BE2C (cell line): ENCODE measurements around a stretch of chr21.

DNA sequence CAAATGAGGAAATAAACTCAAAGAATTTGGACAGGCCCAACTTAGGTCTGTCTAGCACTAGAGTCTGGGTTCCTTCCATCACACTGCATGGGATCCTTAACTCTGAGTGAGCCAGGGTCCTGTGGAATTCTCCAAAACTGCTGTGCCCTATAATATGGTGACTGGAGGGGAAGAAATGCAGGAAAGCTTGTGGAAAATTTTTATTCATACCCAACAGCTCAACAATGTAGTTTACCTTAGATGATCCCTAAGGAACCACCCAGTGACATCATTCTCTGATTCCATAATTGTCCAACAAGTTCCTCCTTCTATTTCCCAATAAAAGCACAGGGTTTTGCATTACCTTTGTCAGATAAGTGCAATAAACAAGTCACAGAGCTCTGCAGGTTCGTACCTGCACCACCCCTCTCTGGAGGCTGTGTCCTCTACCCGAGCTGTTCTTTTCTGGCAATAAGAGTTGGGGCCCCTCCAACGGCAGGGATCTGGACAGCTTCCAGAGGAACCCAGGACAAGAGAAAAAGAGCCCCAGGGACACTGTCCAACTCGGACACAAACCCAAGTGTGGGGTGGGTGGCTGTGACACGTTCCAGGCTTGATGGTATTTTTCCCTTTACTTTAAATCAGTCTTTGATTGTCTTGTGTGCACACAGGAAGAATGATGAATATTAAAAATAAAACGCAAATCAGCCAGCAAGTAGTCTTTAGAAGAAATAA lies 38.9 kb downstream of the RCAN1 start:
- RRBS, result no CpG with 5 or more reads among the region's 6 CpGs

DNA sequence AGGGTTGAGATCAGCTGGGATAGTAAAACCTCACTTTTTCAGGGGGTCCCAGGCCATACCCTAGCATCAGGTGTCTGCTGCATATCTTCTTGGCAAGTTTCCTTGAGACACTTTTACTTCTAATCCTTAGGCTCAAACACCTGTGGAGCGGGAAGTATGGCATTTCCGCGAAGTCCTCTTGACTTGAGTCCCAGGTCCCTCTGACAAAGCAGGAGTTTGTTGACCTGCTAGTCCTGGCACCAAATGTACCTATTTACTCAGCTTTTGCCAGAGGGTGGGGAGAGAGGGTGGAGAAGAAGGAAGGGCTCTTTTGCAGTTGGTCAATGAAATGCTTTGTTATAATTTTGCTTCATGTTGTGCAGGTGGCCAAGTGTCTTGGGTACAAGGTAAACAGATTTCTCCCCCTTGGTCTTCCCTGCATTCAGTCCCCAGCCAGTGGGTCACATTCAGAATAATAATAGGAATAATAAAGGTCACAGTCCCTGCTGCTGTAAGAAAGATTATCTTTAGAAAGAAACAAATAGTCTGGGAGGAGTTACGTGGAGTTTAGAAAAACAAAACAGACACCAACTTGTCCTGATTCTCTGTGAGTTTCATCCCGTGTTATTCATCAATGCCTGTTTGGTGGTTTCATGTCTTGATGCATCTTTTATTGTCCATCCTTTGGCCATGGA lies 59.8 kb downstream of the CLIC6 start:
- RRBS, result no CpG with 5 or more reads among the region's 5 CpGs

GRCh38 chr21:34790893-34791728 lies 122.3 kb downstream of the CLIC6 start:
- RRBS, result no CpG with 5 or more reads among the region's 7 CpGs

- RRBS, result no CpG with 5 or more reads among the region's 3 CpGs
Measured at GRCh38 chr21:34803949-34804714, 135.3 kb downstream of the CLIC6 start.

GRCh38 chr21:34865448-34866123 lies 183.5 kb downstream of the RUNX1 start:
- RRBS, result no CpG with 5 or more reads among the region's 16 CpGs

GRCh38 chr21:34870906-34871820 lies 177.9 kb downstream of the RUNX1 start:
- RRBS, result no CpG with 5 or more reads among the region's 18 CpGs

GRCh38 chr21:35048215-35048647 lies 871 bp downstream of the RUNX1 start:
- RRBS, result no CpG with 5 or more reads among the region's 7 CpGs

GRCh38 chr21:35232388-35233134 lies 183.5 kb upstream of the RUNX1 start:
- RRBS, result no CpG with 5 or more reads among the region's 11 CpGs

- RRBS, result no CpG with 5 or more reads among the region's 5 CpGs
Measured at GRCh38 chr21:35469019-35469503, 420.0 kb upstream of the RUNX1 start.

- RRBS, result no CpG with 5 or more reads among the region's 10 CpGs
Measured at GRCh38 chr21:35499269-35499471, 450.1 kb upstream of the RUNX1 start.

DNA sequence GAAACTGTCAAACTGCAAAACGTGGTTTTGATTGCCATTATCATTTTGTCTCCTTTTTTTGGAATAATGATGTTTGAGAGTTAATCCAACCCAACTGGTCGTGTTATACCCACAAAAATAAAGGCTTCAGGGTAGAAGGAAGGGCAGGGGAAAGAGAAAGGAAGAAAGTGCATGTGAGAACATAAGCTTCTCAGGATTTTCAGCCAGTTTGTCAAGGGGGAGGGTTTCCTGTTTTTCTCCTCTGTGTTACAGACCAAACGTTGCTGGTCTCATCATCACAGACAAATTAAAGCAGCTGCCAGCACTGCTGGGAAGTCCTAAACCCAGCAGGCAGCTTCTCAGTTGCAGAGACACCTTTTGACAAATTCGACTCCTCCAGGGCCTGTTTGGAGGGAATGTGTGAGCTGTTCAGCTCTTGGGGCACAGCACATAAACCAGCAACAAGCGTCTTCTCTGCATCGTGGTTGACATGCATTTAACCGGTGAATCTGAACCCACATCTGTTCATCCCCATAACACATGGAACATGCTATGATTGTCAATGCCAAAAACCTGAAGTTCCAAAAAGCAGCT lies 454.5 kb upstream of the RUNX1 start:
- RRBS, result no CpG with 5 or more reads among the region's 7 CpGs

GRCh38 chr21:36141333-36142054 lies 6.6 kb downstream of the CBR3 start:
- RRBS, result no CpG with 5 or more reads among the region's 9 CpGs

DNA sequence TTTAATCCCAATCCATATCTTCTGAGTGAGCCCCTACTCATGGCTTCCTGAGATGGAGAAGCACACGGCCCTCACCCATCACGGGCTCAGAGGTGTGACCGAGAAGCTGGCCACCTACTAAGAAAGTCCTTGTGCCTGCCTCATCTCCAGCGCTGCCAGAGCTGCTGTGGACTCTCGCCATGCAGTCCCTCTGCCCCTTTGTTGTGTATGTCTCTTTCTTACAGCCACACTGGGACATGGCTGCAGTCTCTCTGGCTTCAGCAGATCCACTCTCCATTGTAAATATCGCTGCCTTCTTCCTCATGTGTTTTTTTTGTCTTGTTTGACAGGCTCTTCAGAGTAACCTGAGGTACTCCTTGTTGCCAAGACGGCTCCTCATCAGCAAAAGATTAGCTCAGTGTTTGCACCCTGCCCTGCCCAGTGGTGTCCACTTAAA lies 42.1 kb downstream of the DOP1B start:
- RRBS, result no CpG with 5 or more reads among the region's 7 CpGs

DNA sequence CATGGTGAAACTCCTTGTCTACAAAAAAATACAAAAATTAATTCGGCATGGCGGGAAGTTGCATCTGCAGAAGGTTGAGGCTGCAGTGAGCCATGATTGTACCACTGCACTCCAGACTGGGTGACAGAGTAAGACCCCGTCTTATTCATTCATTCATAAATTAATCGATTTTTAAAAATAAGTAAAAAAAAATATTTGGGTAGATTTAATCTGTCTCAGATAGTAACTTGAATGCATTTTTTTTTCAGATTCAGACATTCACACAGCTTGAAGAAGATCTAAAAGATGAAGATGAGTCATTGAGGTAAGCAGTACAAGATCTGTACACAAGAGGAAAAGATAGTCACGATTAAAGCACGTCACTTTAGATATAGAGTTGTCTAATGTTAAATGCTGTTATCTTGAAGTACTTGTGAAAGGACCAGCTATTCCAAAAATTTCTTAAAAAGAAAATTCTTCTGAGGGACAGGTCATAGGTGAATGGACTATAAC lies 31.4 kb upstream of the MORC3 start:
- RRBS, result no CpG with 5 or more reads among the region's 6 CpGs

DNA sequence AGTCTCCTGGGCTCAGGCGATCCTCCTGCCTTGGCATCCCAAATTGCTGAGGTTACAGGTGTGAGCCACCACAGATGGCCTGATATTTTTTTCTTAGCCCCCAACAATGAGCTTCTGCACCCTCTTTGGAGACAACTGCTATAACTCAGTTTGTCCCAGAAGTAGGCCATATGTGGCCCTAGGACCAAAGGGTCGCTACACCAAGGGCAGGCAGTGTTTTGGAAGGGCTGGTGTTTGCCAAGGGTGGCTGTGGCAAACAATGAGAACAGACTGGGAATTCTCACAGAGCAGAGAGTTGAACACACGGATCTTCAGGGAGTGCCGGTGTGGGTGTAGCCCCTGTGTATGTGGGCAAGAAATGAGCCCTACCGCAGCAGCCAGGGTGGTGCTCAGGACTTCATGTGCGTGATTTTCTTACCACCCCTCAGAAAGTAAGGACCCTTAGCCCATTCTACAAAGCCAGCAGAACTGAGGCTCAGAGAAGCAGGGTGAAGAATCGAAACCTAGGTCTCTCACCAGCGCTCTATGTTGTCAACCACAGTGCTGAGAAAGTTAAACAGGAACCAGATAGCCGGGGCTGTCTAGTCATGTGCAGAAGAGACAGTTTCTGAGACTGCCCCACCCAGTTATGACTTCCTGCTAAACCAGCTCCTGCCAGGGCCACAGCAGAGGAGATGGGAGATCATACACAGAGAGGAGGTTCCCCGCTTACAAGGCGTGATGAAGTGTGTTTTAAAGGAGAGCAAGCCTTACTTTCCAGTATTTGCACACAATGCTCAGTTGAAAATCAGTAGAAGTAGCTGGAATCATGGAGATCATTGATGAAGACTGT lies 22.0 kb upstream of the MORC3 start:
- RRBS, result no CpG with 5 or more reads among the region's 11 CpGs

DNA sequence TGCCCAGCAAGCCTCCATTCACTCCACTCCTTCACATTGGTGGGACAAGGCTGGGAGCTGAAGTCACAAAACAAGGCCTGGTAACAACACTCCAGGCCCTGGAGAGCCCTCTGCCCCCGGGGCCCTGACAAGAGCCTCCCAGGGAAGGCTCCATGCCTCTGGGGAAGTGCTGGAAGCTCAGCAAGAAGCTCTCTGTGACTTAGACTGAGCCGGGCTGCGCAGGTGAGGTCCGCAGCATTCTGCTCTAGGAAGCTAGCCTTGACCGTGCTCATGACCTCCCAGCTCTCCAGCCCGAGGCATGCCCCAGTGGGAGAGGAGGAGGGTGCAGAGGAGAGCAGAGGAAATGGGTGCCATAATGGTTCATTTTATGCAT lies 105.8 kb upstream of the SIM2 start:
- RRBS, result 14% methylated on average over 2 of the region's 6 CpGs

DNA sequence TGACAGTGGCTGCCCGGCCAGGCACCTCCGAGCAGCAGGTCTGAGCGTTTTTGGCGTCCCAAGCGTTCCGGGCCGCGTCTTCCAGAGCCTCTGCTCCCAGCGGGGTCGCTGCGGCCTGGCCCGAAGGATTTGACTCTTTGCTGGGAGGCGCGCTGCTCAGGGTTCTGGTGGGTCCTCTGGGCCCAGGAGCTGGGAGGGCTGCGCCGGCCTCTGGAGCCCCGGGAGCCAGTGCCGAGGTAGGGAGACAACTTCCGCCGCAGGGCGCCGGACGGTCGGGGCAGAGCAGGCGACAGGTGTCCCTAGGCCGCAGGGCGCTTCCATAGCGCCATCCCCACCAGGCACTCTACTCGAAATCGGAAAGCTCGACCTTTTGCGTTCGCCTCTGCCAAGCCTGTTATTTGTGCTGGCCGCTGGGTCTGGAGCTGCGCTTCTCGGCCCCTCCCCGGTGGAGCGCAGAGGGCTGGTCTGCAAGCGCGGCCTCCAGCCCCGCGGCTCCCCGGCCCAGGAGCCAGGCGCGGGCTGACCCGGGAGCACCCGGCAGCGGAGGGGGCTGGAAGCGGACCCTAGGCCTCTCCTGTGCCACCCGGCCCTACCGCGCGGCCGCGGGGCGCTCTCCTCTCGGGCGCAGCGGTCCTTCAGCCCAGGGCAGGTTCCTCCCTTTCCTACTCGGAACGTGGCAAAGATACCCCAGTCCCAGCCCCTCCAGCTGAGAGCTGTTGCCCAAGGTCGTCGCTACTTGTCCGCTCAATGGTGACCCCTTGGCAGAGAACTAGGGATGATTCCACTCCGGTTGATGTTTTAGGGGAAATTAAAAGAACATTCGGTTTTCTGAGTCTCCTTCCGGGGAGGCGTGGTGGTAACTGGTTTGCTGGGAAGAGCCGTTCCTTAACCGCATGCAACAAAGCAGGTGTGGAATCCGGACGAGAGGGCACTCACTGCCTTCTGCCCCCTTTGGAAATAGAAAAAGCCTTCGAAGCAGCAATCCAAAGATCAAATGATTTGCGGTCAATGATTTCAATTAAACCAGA lies 2.4 kb downstream of the SIM2 start:
- RRBS, result 9% methylated on average over 29 of the region's 74 CpGs

DNA sequence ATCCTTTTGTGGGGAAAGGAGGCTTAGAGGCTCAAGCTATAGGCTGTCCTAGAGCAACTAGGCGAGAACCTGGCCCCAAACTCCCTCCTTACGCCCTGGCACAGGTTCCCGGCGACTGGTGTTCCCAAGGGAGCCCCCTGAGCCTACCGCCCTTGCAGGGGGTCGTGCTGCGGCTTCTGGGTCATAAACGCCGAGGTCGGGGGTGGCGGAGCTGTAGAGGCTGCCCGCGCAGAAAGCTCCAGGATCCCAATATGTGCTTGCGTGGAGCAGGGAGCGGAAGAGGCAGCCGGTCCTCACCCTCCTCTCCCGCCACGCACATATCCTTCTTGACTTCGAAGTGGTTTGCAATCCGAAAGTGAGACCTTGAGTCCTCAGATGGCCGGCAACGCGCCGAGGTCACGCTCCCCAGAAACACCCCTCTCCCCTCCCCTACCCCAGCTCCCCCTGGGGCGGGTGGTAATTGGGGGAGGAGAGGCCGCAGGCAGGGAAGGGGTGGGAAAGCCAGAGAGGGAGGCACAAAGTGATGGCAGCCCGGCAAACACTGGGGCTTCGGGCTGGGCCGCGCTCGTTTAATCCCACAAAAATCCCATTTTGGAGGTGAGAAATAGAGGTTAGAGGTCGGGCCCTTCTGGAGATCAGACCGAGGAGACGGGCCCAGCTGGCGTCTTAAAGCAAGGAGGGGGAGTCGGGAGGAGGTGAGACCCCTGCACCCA lies 6.2 kb downstream of the SIM2 start:
- RRBS, result 6% methylated on average over 5 of the region's 37 CpGs

DNA sequence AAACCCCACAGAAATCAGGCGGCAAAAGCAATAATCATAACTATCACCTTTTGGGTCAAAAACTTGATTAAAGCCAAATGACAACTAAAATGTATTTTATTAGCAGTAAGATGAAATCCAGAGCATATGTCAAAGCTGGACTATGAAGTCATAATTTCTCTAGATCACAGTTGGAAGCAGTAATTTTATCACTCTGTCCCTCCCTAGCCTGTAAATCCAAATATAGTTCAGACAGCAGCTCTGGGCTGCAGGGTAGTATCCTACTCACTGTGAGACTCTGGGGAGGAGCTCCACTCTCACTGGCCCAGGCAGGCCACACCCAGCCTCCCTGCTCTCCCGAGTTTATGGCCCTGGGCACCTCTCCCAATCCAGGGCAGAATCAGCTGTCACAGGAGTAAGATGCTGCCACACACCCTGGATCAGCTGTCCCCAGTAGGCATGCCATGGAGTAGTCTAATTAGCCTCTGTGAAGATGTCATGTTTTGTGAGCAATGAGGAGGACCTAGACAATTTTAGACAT lies 131.1 kb downstream of the HLCS start:
- RRBS, result no CpG with 5 or more reads among the region's 2 CpGs

GRCh38 chr21:37060077-37060835 lies 12.6 kb downstream of the PIGP start:
- RRBS, result no CpG with 5 or more reads among the region's 3 CpGs